Skeletal muscle satellite cell (primary cell): ENCODE measurements around the gene SMIM3.

GRCh38 chr5:150065878-150066511 is 20.4 kb downstream of the CSF1R start:
- CAGE, long polyA plus RNA, result no peak

GRCh38 chr5:150129644-150130893 is 25.6 kb downstream of the PDGFRB start:
- CAGE, long polyA plus RNA, result no peak

- CAGE, long polyA plus RNA, result no peak
Observed at GRCh38 chr5:150137135-150137807, 18.4 kb downstream of the PDGFRB start.

DNA sequence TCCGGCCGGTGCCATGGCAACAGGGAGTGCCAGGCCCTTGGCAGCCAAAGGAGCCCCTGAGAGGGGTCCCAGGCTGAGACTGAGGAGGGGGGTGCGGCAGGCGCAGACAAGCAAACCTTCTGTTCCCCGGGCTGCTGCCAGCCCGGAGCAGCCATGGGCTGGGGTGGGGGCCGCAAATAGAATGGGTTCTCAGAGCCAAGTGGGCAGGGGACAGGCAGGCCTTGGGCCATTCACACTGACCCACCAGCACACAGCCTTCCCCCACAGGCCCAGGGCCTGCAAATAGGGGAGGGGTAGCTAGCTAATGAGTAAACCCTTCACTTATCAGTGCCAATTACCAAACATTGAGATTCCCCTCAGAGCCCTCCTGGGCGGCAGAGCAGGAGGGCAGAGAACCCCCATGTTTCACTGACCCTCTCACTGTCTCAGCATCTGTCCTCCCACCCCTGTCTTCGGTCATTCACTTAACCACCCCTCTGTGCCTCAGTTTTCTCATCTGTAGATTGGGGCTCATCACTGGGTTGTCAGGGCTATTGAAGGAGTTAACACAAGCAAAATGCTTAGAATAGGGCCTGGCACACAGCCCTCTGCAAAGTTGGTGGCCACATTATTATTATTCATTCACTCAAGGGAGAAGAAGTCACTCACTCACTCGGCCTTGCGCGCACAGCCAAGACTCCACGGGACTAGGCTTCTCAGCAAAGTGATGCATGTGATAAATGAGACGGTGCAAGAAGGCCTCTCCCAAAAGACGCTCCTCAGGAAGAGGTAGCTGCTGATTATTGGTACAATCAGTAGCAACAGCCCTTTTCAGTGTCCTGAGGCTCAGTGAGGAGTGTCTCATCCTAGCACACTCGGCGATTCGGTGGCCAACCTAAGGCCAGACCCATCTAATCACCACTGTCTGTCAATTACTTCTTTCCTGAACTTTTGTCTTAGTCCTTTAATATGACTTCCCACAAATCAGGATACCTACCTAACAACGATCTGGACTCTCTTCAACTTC is 8.1 kb downstream of the PDGFRB start:
- CAGE, long polyA plus RNA, result no peak

GRCh38 chr5:150173094-150173649 is 6.6 kb downstream of the CDX1 start:
- CAGE, long polyA plus RNA, result no peak

DNA sequence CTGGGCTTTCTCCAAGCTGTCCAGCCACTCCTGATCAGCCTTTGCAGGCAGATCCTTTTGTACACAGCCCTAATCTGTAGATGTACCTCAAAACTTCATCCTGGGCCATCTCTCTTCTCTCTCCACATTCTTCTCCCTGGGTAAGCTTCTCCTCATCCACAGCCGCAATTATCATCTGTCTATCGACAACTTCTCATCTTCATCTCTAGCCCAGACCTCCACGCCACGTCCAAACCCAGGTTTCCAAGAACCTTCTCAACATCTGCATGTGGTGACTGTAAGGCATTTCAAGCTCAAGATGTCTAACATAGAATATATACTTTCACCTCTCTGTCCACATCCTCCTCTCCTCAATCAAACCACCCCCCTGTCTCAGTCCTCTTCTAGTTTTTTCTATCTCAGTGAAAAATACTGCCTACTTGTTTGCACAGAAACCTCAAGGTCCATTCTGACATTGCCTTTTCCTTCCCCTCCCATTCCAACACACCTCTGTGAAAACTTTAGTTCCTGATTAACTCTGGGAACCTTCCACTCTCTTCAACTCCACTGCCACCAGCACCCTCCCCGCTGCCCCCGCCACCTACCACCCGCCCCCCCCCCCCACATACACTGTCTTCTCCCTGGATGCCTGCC is 2.5 kb upstream of the TCOF1 start:
- CAGE, long polyA plus RNA, result no peak

DNA sequence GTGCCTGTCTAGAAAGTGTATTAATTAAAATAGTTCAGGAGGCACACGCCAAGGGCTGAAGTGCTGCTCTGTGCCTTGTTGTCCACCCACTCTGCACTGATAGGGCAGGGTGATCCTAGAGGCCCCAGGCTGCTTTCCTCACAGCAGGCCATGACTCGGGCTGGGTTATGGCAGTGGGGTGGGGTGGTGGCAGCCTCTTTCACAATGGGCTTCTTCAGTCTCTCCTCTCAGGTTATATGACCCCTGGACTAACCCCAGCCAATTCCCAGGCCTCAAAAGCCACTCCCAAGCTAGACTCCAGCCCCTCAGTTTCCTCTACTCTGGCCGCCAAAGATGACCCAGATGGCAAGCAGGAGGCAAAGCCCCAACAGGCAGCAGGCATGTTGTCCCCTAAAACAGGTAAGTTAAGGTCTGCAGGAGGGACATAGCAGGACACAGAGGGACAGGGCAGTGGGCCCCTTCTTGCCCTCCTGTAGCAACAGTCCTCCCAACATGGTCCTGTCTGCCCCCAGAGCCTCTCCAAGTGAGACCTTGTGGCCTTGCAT is 19.5 kb downstream of the CD74 start:
- CAGE, long polyA plus RNA, result no peak

DNA sequence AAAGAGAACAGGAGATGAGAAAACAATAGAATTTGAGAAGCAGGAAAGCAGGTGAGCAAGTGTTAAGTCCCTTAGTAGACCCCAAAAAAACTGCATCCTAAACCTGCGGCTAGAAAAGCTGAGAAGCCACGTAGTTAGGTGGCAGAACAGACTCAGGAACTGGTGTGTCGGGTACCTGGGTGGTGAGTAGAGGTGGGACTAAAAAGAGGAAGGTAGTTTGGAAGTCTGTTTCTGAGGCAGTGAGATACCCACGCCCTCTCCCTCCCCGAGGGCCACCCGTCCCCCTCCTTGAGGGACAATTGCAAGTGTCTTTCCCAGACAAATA is 6.8 kb upstream of the CD74 start:
- CAGE, long polyA plus RNA, result no peak

DNA sequence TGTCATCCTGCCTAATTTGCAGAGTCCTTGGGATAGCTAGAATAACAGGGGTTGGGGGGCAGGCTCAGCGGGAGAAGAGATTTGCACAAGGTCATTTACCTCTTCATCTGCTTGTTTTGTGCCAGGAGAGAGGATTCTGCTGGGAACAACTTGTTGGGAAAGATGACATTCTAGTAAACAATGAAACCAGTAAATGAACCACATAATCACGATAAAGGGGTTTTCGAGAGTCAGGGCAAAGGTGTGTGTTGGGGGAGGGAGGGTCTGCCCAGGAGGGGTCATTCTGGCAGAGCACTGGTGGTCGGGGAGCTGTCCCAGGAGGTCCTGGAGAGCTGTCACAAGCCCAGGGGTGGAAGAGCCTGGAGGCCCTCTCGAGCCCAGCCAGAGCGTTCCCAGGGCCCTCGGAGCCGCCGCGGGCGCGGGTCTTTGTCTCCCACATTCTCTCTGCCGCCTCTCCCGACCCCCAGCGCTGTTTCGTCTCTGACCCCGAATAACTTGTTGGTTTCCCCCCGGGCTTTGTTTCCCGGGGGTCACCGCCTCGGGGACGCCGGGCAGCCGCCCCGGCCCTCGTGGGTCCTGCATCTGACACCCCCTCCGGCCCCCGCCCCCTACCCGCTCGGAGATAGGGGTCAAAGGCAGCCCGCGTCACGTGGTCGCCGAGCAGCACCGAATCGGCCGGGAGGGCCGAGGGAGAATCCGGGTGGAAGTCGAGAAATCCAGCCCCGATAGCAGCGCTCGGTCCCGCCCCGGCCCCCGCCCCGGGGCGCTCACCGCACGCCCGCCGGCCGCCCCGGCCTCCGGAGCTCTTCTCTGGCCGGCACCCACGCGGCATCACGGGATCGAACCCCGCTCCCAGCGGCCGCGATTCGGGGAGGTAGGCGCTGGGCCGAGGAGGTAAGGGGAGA is 22.5 kb upstream of the NDST1 start:
- CAGE, long polyA plus RNA, result no peak

DNA sequence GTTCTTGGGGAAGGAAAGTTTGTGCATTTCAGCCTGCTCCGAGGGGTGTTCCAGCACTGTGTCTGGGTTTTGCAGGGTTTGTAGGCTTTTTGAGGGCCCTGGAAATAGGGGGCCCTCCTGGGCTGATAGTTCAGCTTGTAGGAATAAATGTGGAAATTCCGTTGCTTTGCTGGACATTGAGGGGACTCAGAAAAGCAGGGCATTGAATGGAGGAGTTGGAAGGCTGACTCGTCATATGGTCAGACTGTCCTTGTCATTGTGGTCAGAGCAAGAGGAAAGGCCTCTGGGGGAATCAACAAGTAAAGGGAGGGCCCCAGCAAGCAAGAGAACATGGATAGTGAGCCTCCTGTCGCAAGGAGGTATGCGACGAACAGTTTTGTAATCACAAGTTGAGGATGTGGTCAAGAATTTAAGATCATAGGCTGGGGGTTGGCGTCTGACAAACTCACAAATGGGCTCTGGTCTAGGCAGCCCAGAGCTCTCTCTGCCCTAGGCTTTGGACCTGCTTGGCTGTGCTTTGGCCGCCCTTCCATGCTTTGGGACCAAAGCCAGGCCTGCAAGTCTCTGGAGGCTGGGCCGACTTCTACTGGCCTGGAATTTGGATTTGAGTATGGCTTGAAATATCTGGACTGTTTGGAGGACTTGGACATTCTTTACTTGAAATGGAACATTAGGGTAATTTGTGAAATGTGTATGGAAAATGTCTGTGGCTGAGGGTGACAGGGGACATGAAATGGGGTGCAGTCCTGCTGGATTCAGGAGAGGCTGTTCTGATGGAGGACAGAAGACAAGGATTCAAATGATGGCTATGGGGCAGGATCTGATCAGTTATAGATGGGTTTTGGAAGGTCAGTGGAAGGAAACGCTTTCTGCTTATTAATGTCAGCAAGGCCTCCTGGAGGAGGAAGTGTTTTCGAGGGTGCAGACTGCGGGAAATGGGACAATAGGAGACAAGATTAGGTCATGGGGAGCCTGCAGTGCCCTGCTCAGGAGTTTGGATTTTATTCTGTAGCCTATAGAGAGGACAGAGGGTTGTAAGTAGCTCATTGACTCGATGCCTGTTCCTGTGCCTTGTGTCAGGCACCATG is 19.2 kb upstream of the NDST1 start:
- CAGE, long polyA plus RNA, result no peak

DNA sequence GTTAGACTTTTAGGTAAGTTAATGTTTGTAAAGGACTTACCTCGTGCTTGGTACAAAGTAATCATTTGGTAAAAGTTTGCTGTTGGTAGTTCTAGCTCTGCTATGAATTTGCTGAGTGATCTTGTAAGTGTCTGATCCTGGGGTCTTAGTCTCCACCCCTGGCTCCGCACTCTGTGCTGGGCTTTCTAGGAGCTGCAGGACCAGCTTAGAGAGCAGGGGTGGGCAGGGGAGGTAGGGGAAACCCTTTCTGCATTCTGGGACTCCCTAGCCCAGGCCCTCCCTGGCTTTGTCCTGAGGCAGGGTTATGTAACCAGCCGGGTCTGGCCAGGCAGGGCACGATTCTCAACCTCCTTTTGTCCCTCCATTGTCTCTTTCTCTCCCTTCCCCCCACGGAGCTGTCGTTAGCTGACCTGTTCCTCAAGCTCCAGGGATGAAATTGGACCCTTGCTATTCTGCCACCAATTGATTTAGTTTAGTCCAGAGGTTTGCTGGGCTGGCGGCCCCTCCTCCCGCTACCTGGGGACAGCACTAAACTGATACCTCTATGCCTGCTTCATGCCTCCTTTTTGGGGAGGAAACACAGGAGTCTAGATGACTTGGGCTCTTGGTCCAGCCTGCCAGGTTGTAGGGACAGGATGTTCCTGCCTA is 9.5 kb upstream of the NDST1 start:
- CAGE, long polyA plus RNA, result no peak

GRCh38 chr5:150503790-150504809 is 3.8 kb upstream of the NDST1 start:
- CAGE, long polyA plus RNA, result no peak

DNA sequence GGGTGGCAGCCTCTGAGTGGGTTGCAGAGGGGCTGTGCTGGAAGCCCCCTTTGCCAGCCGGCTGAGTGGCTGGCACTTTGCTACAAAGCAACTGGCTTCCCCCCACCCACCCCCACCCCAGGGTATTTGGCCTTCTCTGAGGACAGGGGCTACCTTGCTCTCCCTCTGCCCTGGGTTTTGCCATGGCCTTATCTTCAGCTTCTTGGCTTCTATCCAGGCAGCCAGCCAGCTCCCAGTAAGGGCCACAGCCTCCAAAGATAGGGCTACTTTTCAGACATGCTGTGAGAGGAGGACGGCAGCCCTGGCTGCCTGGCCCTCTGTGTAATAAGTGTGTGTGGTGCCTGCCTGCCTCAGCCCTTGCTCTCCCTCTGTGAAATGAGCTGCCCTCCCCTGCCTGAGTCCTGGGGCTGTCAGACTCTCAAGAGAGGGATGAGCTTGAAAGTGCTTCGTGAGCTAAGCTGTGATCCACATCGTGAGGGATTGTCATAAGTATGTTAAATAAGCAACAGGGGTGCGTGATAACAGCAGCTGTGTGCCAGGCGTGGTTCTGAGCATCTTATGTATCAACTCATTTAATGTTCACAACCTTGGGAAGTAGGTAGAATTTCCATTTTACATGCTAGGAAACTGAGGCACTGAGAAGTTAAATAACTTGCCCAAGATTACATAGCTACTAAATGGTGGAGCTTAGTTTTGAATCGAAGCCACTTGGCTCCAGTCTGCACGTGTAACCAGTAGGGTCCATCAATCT is 8.1 kb downstream of the NDST1 start:
- CAGE, long polyA plus RNA, result no peak

DNA sequence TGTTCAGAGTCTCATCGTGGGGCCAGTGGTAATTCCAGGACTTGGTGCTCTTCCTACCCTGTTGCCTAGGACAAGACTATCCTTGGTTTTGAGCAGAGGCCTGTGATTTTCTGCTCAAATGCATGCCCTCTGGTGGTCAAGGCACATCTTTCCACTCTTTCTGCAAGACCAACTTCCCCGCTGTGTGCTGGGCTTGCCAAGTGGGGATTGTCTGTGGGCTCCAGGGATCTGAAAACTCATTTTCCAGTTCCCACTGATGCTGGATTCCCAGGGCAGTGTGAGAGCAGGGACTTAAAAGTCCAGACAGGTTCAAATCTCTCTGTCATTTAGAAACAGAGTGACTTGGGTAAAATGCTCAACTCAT is 15.9 kb downstream of the NDST1 start:
- CAGE, long polyA plus RNA, result no peak

GRCh38 chr5:150625947-150626825 is 14.3 kb upstream of the SYNPO start:
- CAGE, long polyA plus RNA, result no peak

GRCh38 chr5:150626826-150627580 is 13.5 kb upstream of the SYNPO start:
- CAGE, long polyA plus RNA, result no peak

GRCh38 chr5:150648798-150649415 is 8.4 kb downstream of the SYNPO start:
- CAGE, long polyA plus RNA, result no peak

- CAGE, long polyA plus RNA, result no peak
Observed at GRCh38 chr5:150693202-150693527, 7.7 kb downstream of the RBM22 start.

DNA sequence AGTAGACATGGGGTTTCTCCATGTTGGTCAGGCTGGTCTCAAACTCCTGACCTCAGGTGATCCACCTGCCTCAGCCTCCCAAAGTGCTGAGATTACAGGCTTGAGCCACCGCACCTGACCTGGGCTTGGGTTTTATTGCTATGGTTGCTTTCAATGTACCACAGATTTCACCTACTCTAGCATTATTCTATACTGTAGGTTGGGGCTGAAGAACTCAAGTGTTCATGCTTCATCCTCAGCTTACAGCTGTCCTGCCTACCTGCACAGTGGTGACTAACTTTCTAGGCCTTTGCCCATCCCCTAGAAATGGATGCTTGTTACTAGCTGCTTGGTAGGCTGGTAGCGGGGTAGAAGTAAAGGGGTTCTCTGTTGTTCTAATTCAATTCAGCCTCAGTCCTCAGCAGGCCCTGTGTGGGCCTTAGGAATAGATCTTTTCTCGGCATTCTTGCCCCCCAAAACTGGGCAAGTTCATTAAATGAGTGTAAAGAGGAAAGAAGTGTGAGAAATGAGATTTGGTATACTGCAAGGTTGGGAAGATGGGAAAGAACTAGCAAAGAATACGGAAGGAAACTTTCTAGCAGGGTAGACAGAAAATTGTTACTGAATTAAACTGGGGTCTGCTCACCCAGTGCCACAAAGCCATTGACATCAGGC is 5.4 kb upstream of the RBM22 start:
- CAGE, long polyA plus RNA, result no peak

DNA sequence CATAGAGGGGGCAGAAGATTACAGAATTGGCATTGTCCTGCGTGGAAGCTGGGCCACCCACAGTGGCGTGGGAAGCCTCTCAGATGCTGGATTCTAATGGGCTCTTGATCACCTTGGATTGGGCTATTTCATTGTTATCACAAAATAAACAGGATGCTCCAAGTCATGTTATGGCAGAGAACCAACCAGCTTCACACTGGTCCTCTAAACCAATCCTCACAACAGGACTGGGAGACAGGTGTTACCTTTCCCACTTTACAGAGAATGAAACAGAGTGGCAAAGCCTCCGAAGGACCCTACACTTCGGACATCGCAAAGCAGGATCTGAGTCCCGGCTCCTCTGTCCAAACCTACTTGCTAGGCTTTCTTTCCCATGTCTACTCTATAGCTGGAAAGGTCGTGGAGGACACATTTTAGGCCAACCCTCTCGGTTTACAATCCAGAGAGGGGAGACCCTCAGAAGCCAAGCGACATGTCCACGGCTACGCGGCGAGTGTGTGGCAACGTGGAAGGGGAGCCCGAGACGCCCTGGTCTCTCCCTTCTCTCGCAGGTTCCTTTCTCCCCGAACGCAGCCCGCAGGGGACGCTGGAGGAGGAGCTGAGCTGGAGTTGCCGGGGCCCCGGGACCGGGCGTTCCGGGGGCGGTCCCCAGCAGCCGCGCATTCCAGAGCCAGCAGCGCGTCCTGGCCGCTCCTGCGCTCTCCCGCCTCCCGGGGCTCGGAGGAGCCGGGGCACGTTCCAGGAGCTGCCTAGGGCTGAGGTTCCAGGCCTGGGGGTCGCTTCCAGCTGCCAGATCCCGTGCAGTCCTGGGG is at the start of gene SMIM3:
SMIM3 (plus strand) TSS at position 660 of the 812 bp plus-strand sequence.
- CAGE, long polyA plus RNA, result start-site peak on the plus strand centred at position 687 of the sequence, 100 bp wide, 747 and 779 reads in 2 replicates